ENCODE measurements around a stretch of chr17.

DNA sequence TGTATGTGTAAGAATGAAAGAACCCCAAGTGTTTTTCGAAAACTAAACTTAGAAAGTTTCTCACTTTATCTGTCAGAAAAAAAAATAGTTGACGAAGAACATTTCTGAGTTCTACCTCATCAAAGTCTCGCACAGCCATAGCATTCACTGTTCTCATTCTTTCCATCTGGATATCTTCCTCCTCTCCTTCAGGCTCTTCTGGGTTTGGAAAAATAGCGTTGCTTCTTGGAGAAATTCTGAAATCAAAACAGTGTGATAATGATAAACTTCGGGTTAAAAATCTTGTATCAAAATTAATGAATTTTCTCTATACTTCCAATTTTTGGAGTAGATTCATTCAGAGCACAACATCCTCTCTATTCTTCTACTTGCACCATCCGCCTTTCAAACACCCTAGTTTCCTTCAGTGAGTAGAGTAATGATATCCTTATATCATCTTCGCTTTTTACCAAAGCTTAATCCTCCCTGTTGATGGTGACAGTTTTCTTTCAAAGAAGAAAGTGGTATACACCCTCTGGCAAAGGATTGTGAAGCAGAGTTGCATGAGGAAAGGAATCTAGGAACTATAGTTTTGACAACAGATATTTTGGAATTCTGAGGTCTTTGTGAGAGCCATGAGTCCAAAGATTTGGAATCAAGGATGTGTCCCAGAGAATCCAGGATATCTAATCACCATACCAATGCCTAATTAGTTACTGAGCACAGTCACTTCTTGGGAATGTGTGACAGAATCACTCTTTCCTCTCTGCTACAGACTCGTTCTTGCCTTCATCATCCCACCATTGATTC is 35.7 kb upstream of the ABCA8 start:
- PRO-cap, result no peak

DNA sequence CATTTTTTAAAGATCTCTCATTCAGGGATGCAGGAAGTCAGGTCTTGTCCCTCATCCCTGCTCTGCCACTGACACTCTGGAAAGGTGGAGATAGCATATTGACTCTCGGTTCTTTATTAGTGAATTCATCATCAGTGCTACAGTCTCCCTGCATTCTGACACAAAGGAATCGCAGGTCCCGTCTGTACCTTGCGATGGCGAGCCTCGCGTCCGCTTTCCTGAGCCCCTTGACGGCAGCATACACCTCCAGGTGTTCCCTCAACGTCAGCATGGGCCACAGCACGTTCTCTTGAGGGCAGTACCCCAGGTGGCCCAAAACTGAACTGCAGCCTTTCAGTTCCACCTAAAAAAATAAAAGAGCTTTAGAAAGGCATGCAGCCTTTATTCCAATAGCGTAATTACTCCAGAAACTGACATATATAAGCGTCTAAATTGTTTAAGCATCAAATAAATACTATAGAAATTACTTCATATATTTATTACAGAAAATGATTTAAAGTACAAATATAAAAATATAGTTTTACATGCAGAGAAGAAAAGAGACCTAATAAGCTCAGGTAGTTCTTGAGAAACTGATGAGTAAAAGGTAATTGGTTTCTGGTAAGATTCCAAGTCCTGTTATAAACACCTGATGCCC is 24.2 kb upstream of the ABCA9 start:
- PRO-cap, result no peak

DNA sequence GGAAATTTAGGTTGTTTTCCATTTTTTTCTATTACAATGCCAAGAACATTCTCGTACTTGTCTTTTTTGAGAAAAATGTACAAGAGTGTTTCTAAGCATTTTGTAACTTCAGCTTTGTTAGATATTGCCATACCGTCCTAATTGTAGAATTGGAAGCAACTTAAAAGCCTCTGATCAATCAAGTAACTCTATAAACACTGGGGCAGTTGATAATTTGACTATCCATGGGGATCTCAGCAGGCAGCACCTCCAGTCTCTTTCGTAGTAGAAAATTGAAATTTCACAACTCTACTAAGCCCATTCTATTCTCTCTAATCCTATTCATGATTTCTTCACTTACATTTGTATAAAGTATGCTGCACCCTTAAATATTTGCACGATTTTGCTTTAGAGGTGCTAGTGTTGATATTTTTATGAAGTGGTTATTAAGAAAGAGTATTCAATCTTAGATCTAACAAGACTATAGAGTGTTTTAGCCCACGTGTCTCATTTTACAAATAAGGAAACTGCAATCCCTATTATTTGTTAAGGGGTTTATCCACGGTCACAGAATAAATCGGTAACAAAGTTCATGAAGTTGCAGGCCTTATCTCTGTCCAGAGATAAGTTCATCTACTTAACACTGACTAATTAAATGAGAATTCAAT is 11.0 kb downstream of the ABCA6 start:
- PRO-cap, result no peak

- PRO-cap, result no peak
Observed at GRCh38 chr17:69357615-69358242, 30.8 kb upstream of the ABCA5 start.

DNA sequence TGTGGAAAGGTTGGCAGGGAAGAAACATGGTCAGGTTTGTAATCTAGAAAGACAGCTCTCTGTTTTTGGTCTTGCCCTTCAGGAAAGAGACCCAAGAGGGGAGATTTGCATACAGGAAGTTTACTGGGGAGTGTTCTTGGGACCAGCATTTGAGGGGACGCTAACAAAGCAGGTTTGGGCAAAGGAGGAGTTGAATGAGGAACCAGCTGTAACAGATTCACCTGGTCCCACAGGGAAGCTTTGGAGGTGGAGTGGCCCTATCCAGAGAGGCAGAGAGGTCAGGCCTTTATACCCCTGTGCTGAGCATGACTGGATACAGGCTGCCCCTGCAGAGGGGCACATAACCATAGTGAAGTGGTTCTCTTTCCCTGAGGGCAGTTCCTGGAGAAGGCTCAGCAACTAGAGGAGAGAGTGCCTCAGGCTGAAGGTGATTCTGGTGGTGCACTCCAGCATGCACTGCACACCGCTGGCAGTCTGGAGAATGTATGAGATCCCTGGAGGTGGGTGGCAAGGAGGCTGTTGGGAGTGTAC is 37.0 kb downstream of the MAP2K6 start:
- PRO-cap, result no peak

- PRO-cap, result no peak
Observed at GRCh38 chr17:70173561-70173943, 4.2 kb downstream of the KCNJ2 start.

GRCh38 chr17:71440355-71441064 is 680.3 kb upstream of the SOX9 start:
- PRO-cap, result unidirectional peak, plus-strand start at chr17:71440884

DNA sequence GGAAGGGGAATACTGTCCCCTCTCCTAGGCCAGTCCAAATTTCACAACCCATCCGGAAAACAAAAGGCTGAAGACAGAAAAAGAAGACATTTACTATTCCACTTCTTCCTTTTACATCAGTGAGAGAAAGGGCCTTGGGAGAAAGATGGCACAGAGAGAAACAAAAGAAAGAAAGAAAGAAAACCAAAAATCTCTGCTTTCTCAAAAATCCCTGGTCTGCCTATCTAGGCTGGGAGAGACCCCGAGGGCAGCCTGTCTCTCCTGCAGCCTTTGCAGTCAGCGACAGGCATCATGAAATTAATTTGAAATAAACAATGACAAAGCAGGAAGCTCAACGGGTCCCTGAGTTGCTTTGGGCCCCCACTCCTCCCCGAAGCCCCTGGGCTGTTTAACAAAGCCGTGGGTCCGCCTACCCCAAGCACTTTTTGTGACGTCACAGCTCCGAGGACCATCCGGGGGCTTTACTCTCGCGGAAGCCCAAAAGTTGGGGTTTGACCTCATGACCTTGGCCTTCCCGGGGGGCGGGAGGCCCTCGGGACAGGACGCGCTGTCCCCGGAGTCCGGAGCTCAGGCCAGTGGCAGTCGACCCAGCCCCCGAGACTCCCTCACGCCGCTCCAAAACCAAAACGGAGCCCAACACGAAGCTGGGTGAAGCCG is 5.3 kb upstream of the SOX9 start:
- PRO-cap, result no peak

GRCh38 chr17:72122936-72123502 is 2.2 kb downstream of the SOX9 start:
- PRO-cap, result unidirectional peak, minus-strand start at chr17:72123129

DNA sequence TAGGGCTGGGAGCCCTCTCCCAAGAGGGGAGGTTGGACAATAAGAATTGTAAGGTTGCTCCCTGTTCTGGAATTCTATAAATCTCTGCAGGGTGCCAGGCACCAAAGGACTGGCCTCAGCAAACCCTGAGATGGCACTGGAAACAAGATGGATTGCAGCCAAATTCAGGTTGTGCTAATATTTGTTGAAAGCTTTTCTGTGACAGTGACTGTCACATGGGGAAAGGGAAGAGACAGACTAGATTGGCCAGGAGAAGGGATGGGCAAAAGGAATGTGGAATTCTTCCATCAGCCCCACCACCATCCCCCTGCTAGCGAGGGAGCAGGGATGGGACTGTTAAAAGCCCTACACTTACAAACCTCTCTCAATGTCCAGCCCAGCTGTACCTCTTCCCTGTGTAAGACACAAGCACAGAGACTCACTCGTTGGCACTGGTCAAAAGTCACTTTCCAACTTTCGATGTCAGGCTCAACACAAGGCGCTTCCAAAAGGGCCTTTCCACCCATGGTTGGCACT is 62.4 kb downstream of the SOX9 start:
- PRO-cap, result no peak

GRCh38 chr17:72382781-72383355 is 262.0 kb downstream of the SOX9 start:
- PRO-cap, result no peak

GRCh38 chr17:72446356-72447033 is 325.7 kb downstream of the SOX9 start:
- PRO-cap, result bidirectional peak, plus-strand start at chr17:72446697, minus-strand start at chr17:72446588

- PRO-cap, result bidirectional peak, plus-strand start at chr17:72588475, minus-strand start at chr17:72588338
Observed at GRCh38 chr17:72588191-72588744, 467.4 kb downstream of the SOX9 start.

DNA sequence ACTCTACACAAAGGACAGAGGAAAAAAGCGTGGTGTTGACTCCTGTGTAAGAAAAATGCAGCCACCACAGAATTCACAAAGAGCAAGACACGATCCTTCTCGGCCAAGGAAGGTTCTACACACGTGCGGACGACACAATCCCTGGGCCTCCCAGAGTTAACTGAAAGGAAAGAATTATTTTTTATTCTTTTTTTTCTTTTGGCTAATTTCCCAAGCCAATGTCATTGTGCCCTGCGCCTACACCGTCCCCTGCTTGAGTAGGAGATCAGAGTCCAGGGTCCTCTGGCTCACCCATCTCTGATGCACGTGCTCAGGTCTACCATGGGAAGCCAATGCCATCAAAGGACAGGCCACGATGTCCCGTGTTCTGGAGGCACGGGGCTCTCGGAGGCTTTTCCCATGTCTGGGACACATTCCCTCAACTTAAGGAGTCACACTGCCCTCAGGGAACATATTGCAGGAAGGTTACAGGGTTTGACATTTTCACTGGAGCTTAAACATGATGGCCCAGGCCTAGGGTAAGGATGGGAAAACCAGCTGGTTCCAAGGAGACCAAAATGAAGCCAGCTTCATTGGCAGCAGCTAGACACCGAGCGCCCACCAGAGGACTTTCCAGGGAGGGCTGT is 123.7 kb downstream of the SLC39A11 start:
- PRO-cap, result no peak

DNA sequence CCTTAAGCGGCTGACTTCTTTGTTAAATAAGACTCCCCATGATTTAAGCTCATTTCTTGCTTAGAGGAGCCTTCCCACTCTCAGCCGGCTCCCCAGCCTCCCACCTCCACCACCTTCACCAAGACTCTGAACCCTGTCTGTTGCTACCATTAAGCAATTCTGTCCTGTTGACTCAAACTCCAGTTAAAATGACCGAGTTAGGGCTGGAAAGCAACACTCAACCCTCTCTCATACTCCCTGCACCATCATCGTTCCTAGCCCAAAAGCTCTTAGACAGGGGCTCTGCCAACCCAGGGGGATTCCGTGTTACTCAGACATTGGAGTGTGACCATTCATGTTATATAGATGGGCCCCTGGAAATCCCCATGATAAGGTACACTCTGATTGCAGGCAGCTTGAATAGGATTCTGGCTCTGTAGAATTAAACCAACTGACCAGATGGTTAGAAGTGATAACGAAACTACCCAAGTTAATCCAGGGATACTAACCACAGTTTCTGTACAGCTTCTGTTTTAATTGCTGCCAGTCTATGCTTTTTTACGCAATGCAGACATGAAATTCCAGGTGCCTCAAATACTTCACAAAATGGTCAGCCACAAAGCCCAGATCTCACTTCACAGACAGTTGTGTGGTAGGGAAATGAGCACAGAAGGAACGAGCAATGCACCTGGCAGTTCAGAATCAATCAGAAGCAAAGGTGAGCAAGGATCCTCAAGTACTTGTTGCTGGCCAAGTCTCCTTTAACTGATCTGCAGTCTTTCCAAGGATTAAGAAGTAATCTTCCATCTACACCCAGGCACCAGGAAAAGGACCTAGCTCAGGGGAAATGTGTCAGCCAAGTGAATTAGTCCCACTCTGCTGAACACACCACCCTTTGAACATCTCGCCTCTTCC is 2.1 kb downstream of the SSTR2 start:
- PRO-cap, result no peak

GRCh38 chr17:73168575-73169325 is 3.9 kb downstream of the SSTR2 start:
- PRO-cap, result no peak

GRCh38 chr17:73191514-73191837 is 1.4 kb upstream of the COG1 start:
- PRO-cap, result unidirectional peak, plus-strand start at chr17:73191700

DNA sequence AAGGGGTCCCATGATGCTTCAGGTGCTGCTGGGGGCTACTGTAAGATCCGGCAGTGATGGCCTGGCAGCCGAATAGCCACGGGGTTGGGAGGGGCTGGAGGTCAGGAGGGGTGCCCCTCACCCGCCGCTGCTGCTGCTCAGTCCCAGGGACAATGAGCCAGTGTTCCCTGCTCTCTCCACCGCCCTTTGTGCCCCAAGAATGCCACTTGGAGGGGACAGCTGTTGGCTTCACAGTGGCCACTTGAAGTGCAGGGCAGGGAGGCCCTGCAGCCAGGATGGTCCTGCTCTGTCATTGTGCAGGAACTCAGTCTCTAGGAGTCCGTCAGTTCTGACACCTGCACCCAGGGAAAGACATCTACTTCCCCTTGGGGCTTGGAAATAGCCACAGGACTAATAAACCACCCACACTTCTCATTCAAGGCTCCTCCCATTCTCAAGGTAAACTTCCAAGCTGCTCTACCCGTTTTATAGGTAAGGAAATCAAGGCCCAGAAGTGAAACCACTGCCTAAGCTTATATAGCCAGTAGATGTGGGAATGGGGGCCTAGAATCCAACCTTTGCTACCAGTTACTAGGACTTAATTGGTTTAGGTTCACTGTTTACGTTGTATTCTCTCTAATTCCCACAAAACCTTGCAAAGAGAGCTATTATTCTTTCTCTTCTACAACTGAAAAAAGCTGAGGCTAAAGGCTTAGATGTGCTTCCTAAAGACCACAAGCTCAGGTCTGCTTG is 6.1 kb upstream of the CPSF4L start:
- PRO-cap, result no peak

- PRO-cap, result no peak
Observed at GRCh38 chr17:73278932-73279438, 17.3 kb upstream of the CPSF4L start.

GRCh38 chr17:73293351-73293935 is 18.4 kb downstream of the CDC42EP4 start:
- PRO-cap, result no peak